Calu3 (cell line): ENCODE measurements around a stretch of chr5.

DNA sequence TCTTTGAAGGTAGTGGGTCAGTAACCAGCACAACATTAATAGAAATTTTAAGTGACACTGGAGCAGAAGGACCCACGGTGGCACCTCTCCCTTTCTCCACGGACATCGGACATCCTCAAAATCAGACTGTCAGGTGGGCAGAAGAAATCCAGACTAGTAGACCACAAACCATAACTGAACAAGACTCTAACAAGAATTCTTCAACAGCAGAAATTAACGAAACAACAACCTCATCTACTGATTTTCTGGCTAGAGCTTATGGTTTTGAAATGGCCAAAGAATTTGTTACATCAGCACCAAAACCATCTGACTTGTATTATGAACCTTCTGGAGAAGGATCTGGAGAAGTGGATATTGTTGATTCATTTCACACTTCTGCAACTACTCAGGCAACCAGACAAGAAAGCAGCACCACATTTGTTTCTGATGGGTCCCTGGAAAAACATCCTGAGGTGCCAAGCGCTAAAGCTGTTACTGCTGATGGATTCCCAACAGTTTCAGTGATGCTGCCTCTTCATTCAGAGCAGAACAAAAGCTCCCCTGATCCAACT is 68.5 kb downstream of the VCAN start:
- PRO-cap: no peak

DNA sequence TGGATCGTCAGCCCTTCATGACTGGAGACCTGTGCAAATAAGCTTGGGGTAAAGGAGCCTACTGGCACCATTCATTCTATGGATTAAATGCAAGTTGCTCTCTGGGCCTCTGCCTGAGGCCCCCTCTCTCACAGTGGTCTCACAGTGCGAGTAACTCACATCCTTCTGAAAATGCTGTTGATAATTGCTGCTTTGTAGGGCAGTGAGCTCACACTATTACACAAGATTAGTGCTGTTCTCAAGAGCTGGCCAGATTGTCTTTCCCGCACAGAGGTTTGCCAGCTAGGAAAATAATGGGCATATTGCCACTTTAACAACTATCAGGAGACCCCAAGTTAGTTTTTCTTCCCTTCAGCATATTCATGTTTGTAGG is 91.2 kb downstream of the VCAN start:
- PRO-cap: no peak

DNA sequence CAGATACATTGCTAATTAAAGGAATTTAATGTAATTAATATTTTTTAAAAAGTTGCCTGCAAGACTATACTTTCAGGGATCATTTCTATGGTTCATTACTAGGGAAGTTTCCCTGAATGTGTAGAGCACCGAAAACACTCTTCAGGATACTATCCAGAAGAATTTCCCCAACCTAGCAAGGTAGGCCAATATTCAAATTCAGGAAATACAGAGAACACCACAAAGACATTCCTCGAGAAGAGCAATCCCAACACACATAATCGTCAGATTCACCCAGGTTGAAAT is 69.2 kb downstream of the EDIL3 start:
- PRO-cap: no peak

DNA sequence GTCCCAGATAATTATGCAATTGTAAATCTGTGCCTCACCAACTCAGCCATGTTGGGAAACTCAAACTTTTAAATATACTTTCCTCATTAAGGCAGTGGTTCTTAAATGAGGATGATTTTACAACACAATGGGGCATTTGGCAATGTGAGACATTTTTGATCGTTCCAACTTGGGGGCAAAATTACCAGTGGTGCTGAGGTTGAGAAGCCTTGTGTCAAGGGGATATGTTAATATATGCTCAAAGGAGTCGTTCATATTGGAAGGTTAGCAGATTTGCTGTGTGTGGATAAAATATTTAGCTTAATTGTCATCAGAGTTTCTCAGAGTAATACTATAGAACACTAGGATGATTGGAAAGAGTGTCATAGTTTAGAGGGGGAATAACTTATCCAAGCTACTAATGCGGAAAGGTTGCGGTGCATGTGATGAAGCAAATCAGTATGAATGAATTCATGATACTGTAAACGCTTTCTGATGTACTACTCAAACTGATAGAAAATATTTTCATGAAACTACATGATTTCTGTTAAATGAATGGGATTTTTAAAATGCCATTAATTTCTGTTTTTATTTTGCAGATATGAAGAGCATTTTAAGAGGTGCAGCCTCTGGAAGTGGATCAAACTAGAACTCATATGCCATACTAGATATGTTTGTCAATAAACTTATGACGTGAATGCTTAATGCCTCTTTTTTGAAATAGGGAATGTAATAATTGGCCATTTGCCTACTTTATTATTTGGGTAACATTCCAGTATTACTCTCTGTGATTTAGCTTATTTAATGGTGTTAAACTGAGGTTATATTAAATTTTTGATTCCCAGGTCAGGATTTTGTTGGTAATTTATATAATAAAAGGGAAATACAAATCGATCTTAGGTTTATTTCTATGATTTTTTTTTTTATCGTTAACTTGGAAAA is 2.6 kb downstream of the COX7C start:
- PRO-cap: no peak

- PRO-cap: no peak
Measured at GRCh38 chr5:87371505-87372239, 41.1 kb downstream of the CCNH start.

DNA sequence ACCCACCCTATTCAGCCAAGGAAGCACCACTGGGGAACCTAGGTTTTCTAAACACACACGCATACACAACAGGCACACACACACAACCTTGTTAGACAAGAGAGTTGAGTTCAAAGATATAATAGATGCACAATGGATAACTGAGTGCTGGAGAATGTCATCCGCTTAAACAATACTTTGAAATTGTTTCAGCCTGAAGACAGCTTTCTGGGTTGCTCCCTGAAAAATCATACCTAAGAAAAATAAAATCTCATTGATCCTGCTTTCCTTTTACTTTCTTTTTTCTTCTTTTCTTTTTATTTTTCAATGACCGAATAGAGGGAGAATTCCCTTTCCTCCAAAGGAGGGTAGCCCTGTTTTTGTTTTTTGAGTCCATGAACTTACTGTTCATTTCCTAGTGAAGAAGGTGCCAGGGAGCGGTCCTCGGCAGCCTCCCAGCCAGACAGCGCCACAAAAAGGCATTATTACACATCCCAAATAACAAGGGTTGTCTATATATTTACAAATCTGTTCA is 126.0 kb downstream of the TMEM161B start:
- PRO-cap: no peak

DNA sequence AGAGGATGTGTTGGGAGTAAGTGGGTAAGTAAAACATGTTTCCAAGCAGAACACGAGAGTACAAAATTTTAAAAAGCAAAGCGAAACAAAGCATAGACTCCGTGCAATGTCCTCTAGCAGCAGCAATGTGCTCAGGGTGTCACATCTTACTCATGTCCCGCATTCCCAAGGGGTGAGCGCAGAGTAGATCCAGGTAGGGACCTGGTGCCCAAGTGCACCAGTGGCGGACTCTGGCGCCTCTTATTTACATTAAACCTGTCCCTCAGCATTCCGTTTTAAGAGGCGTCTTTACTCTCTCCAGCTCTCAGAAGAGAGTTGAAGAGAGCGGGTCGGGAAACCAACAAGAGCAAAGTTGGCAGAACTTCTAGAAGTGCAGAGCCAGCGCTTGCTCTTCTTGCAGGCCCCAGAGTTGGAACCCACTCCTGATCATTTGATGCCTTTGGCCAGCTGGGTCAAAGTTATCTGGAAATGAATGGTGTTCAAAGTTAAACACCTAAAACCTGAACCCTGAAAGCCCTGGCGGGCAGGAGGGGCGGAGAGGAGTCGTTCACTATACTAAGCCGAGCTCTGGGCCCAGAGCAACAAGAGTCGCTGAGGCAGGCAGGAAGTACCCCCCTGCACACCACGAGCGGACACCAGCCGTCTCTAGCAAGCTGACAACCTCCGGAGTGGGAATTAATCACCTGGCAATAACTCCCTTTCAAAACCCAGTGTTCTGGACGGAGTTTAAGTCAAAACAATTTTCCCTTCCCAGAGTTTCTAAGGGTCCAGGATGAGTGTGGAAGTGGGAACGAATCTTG is 122.9 kb downstream of the TMEM161B start:
- PRO-cap: no peak

DNA sequence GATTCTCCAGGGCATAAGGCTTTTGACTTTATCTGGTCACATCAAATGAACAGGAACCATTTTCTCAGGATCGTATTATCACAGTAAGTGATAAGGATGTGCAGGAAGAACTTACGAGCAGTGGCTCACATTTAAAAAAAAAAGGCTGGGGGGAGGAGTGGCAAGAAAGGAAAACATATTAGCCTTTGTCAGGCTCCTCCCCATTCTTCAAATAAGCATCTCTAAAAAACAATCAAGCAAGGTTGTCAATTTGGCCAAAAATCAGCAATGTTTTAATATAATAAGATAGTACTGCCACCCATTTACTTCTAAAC is 234.4 kb upstream of the TMEM161B start:
- PRO-cap: no peak

- PRO-cap: no peak
Measured at GRCh38 chr5:88823628-88824154, 59.3 kb downstream of the MEF2C start.

DNA sequence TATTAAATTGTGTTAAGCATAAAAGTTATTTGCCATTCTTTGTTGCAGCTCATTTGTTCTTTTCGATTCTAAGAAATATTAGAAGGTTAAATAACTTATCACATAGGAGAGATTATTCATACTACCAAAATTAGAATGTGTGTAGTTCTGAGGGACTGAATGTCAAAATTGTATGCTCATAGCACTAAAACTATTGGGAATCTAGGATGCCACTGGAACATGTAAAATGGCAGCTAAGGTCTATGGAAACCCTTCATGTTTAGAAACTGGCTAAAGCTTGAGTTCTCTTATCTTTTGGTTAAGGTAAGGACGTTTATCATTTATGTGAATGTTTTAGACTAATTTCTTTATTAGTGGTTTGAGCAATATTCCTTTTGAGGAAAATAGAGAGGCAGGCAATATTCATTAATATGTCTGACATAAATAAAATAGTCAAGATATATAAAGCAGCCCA is 21.6 kb upstream of the MEF2C start:
- PRO-cap: no peak

- PRO-cap: no peak
Measured at GRCh38 chr5:89302810-89303412, 419.9 kb upstream of the MEF2C start.

- PRO-cap: no peak
Measured at GRCh38 chr5:89756949-89757333, 652.6 kb downstream of the CETN3 start.

GRCh38 chr5:90516677-90518116 is 12.2 kb downstream of the LYSMD3 start:
- PRO-cap: no peak

- PRO-cap: no peak
Measured at GRCh38 chr5:90866801-90867392, 308.3 kb downstream of the ADGRV1 start.

DNA sequence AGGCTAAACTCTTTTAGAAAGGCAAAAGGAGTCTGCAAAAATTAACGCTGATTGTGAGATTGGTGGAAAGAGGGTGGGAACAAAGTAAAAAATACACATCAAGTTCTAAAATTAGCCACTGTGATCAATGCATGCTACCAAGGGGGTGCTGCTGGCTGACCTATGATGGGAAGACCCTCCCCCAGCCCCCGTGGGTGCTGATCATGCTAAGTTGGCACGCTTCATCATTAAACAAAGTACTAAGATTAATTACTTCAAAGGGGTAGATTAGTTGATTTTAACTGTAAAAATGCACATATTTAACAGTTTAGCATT is 356.9 kb downstream of the ADGRV1 start:
- PRO-cap: no peak

GRCh38 chr5:91033196-91033708 is 349.9 kb downstream of the ARRDC3 start:
- PRO-cap: no peak

DNA sequence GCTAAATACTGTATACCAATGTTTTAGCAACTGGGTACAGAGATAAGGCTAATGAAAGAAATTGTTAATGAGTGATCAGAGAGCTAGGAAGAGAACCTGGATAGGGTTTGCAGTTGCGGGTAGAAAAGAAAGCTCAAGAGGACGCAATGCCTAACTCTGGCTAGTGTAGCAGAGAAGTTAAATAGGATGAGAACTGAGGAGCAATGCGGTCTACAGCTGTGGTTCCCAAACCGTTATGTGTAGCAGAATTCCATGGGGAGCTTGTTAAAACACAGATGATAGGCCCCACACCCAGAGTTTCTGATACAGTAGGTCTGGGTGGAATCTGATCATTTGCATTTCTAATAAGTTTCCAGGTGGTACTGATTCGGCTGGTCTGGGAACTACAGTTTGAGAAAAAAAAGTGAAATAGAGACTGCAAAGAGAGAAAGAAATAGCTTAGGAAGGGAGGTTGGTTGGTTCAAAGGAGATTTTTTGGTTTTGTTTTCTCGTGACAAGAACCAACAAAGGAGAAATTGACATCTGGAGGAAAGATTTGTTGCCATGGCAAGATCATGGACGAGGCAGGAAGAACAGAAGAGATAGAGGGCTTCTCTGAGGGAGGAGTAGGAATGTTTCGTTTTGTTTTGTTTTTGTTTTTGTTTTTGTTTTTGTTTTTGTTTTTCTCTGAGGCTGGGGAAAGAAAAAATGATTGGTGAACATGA is 276.2 kb downstream of the ARRDC3 start:
- PRO-cap: no peak

GRCh38 chr5:91383865-91384135 is 683 bp upstream of the ARRDC3 start:
- PRO-cap: no peak

DNA sequence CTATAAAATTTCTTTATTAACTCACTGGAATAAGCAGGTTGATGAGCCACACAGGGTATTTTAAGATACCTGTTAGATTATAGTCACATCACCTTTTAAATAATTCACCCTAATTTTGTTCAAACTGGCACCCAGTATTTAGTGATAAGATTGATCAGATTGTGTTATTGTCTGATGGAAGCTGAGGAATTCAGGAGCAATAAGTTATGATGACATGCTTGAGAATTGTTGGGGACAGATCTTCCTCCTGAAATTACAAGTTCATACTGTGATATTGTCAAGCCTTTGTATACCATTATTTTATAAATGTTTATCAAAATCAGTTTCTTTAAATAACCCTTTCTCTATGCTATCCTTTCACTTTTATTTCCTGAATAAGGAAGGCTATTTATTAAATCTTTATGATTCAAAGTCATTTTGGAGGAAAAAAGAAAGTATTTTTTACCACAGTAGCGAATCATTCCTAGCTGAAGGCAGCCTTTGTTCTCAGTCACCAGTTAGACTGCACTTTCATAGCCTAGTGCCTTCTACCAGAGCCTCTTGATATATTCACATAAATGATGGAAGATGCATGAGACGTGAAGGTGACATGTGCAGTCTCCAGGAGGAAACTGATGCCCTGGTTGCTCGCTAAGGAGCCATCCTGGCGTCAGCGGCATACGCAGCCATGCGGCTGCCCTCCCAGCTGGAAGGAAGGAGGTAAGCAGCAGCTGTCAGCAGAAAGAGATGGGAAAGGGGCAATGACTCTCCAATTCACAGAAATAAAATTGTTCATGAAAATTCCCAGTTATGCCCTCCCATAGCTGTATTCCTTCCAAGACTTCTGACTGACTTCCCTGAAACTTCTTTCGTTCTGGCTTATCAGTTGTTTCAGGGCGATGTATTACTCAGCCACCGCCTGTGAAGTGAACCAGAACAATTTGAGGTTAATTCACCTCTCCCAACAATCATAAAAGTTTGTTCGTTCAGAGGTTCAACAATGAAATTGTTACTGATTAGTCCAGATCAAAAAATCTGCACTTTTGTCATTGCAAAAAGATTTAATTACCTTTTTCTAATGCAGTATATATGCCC is 333.5 kb upstream of the NR2F1 start:
- PRO-cap: unidirectional peak, plus-strand start at position 444 of the sequence; unidirectional peak, minus-strand start at position 855 of the sequence

- PRO-cap: bidirectional peak, plus-strand start at chr5:93580030, minus-strand start at chr5:93579858
Measured at GRCh38 chr5:93579401-93580401, 3.3 kb upstream of the NR2F1 start.